ENCODE measurements around a stretch of chr15.

- RRBS, result no CpG with 5 or more reads among the region's 3 CpGs
Observed at GRCh38 chr15:77358349-77358835, 61.5 kb downstream of the PEAK1 start.

- RRBS, result no CpG with 5 or more reads among the region's 4 CpGs
Observed at GRCh38 chr15:77372603-77373183, 47.2 kb downstream of the PEAK1 start.

DNA sequence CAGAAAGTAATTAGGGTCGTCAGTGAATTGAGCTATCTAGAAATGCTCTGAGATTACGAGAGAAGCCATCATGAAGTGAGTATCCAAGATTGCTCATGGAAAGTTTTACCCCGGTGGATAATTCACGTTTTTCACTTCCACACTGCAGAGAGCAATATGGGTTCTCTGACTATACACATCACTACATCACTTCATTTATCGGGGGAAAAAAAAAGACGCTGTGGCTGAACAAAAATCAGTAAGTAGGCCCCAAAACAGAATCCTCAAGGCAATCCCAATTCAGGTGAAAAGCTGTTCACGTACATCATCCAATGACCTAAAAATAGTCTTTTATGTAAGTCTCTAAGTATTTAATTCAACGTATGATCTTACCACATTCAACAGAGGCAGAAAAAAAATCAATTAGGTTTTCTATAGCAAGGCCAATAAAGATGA lies 1.3 kb downstream of the PEAK1 start:
- RRBS, result no CpG with 5 or more reads among the region's 8 CpGs

- RRBS, result no CpG with 5 or more reads among the region's 5 CpGs
Observed at GRCh38 chr15:77424948-77425549, 4.4 kb downstream of the HMG20A start.

DNA sequence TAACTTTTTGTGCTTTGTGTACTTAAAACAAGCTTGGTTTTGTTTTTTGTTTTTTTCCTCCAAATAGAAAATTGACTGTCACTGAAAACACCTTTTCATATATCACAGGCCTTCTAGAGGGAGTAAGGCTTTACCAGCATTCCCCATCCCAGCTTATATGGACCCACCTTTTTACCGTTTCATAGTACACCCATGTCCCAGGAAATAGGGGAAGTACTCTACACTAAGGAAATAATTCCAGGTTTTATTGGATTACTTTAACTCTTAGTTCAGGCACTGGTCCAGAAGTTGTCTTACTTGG lies 26.1 kb downstream of the HMG20A start:
- RRBS, result no CpG with 5 or more reads among the region's 1 CpG

GRCh38 chr15:77506248-77507025 lies 85.7 kb downstream of the HMG20A start:
- RRBS, result no CpG with 5 or more reads among the region's 21 CpGs

DNA sequence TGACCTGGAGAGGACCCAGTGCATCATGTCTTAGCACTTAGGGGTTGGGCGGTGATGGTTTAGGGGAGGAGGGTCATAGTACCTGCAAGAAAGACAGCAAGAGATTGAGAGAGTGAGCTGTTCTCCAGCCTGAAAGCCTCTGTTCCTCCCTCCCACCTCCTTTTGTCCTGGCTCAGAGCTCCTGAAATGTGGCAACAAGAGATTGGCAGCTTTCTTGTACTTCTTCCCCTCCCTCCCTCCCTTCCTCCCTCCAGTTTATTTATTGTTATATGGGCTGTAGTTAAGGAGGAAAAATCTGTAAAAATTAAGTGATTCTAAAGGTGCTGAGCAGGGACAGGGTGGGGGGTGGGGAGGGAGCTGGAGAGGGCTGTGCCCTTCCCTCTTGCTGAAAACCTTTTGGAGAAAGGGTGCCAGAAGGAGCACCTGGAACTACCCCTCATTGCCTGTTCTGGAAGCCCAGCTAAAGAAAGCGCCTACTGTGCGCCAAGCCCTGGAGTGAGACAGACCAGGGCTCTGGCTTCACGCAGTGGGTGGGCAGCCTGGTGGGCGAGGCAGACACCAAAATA lies 35.8 kb downstream of the LINGO1 start:
- RRBS, result no CpG with 5 or more reads among the region's 5 CpGs

DNA sequence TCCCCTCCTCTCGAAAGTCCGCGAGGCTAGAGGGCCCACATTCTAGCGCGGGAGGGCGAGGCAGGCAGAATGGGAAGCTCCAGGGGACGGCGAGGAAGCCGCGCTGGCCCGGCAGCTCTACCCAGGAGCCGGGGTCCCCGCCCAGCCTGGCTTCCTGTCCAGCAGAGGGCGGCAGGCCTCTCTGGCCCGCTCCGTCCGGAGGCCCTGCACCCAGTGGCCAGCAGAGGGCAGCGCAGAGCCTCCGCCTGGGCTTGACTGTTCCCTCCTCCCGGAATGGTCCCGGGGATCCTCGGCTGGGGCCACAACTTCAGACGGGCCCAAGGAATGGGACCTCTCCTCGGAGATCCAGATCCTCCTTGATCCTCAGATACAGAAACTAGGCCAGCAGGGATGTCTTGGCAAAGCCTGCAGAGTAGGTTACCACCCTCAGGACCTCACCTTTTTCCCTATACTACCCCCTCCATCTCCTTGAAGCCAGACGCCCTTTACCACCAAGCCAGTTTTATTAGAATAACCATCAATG lies 798 bp upstream of the LINGO1 start:
- RRBS, result under 1% methylated on average over 8 of the region's 25 CpGs

GRCh38 chr15:77887593-77888437 lies 189.7 kb downstream of the TBC1D2B start:
- RRBS, result no CpG with 5 or more reads among the region's 16 CpGs

GRCh38 chr15:77987218-77987519 lies 90.3 kb downstream of the TBC1D2B start:
- RRBS, result no CpG with 5 or more reads among the region's 7 CpGs

DNA sequence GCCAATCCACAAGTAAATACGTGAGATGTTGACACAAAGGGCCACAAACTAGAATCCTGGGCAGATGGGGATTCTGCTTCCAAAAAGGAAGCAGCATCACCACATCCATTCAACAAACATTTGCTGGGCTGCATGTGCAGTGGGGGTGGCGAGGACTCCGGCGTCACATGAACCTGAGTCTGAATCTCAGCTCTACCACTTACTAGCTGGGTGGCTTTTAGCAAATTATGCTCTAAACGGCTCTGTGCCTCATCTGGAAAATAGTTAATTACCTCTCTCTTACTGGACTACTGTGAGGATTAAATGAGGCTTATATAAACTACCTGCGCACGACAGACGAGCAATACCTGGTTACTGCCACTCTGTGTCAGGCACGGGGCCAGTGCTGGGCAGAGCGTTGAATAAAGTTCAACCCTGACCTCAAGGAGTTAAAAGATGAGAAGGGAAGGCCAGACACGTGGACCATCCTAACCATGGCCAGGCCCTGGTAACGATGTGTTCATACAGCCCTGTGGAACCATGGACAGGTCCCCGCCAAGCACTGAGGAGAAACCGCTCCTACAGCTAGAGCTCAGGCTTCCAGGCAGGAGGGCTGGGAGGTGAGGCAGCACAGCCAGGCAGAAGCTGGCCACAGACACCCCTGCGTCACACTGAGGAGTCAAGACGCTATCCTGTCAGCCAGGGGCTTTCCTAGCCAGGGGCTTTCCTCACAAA lies 73.5 kb downstream of the TBC1D2B start:
- RRBS, result no CpG with 5 or more reads among the region's 16 CpGs

GRCh38 chr15:78055306-78055716 lies 22.2 kb downstream of the TBC1D2B start:
- RRBS, result no CpG with 5 or more reads among the region's 1 CpG

- RRBS, result no CpG with 5 or more reads among the region's 2 CpGs
Observed at GRCh38 chr15:78067117-78067911, 10.2 kb downstream of the TBC1D2B start.

DNA sequence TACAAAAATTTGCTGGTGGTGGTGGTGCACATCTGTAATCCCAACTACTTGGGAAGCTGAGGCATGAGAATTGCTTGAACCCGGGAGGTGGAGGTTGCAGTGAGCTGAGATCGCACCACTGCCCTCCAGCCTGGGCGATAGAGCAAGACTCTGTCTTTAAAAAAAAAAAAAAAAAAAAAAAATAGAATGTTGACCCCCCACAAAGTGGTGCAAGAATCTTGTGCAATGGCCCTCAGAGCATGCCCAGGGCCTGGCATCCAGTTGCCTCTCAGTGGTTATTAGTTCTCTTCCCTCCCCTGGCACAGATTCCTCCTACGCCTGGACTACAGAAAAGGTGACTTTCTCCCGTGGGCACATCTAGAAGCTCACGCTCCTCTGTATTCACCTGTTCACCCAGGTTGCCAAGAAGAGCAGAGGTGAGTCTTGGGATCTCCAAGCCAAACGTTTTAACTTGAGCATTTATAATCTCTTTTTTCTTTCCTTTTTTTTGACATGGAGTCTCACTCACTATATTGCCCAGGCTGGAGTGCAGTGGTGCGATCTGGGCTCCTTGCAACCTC lies 36.7 kb downstream of the ACSBG1 start:
- RRBS, result no CpG with 5 or more reads among the region's 8 CpGs

GRCh38 chr15:78203114-78203847 lies 31.1 kb downstream of the ACSBG1 start:
- RRBS, result no CpG with 5 or more reads among the region's 13 CpGs

GRCh38 chr15:78264970-78265255 lies 551 bp downstream of the DNAJA4 start:
- RRBS, result no CpG with 5 or more reads among the region's 29 CpGs

DNA sequence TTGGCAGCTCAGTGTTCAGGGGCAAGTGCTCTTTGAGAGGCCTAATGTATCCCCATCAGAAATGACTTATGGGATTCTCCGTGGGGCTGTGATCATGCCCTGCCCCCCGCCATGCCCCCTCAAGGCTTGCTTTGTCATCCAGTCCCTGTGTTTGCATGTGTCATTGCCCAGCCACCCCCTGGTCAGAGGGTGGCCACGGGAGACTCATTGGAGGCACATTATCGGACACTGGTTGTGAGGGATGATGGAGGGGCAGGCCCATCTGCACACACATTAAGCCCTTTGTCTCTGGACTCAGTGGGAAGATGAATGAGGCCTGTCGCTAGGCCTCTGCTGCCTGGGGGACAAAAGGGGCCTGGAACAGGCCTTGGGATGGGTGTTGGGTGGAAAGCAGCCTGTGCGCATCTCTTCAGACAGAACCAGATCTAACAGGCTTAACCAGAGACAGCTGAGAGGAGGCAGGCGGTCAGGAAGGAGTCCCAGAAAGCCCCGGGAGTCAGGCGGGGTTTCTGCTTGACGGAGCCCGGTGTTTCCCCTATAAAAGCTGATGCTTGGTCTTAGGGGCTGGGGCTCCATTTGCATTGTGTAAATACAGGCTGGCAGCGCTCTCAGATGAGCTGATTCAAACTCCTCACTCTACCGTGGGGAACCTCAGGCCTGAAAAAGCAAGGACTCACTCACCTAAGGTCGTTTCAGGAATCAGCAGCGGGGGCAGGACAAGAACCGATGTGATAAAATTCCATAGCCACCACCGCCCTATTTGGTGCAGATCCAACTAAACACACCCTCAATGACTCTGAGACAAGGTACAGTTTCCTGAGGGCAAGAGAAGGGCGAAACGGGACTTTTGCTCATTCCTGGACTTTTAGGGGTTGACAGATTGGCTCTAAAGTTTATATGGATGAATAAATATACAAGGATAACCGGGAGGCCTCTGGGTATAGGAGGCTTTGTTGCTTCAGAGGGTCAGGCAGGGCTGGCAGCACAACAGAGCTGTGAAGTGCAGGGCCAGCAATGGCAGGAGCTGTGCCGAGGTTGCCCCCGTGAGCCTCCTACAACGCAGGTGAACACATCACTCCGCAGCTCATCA lies 17.1 kb upstream of the SKIC8 start:
- RRBS, result no CpG with 5 or more reads among the region's 24 CpGs

GRCh38 chr15:78720100-78720619 lies 79.2 kb upstream of the CHRNB4 start:
- RRBS, result no CpG with 5 or more reads among the region's 16 CpGs

DNA sequence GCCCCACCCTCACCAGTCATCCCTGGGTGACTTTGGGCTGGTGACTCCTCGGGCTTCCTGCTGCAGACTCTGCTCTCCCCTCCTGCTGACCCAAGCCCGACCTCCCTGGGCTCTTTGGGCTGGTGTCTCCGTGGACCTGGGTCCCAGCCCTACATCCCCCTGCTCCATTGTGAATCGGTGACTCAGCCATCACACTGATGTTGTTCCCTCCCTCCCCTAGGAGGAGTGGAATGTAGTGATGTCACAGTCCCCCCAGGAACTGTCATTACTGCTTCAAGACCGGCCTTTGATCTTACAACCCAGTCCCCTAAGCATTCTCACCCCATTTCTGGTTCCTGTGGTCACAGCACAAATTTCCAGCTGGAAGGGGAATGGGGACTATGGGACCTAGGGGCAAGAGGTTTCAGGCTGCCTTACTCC lies 83.7 kb downstream of the ADAMTS7 start:
- RRBS, result no CpG with 5 or more reads among the region's 5 CpGs

- RRBS, result no CpG with 5 or more reads among the region's 4 CpGs
Observed at GRCh38 chr15:78850821-78851370, 21.8 kb upstream of the MORF4L1 start.

Measured in renal cortical epithelial cell (primary cell).